ENCODE measurements around a stretch of chr4.

- PRO-cap: no peak
These were observed 5.7 kb upstream of the S100P start for GRCh38 chr4:6687802-6688633.

DNA sequence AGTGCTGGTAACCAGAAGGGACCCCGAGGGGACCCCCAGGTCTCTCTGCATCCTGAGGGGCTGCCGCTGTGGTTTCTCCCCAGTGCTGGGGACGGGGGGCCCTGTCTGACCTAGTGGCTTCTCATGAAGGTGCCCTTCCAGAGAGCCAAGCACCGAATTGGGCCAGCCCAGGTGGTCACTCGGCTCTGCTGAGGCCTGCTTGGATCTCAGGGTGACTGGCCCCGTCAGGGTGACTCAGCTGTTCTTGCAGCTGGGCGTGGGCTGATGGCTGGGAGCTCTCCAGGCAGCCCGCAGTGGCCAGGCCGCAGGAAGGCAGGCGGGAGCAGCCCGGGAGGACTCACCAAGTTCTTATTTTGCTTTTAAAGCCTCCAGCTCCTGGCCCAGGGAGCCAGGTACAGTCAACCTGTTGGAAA is 16.6 kb downstream of the BLOC1S4 start:
- PRO-cap: unidirectional peak, plus-strand start at position 293 of the sequence

- PRO-cap: no peak
These were observed 20.9 kb upstream of the KIAA0232 start for GRCh38 chr4:6761469-6762210.

- PRO-cap: no peak
These were observed 11.7 kb downstream of the KIAA0232 start for GRCh38 chr4:6793827-6794997.

DNA sequence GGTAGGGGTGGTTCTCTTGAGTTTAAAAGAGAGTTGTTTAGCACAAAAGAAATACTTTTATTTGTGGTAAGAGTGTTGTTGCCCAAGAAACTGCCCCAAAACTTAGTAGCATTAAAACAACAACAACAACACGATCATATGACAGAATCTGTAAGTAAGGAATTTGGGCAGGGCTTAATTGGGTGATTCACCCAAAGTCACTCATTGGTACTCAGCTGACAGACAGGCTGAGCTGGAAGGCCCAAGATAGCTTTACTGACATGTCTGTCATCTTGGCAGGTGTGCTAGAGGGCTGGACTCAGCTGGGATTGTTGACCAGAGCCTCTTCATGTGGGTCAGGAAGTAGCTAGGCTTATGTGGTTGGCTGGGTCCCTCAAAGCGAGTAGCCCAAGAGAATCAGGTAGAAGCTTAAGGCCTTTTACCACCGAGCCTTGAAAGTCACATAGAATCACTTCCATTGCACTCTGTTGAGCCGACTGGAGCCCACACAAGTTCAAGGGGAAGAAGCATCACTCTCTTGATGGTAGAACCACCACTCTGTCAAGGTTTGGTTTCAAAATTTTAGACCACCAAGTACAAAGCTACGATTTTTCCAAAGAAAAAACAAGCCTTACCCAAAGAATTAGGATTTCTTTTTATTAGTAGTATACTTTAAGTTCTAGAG is 52.4 kb downstream of the KIAA0232 start:
- PRO-cap: no peak

DNA sequence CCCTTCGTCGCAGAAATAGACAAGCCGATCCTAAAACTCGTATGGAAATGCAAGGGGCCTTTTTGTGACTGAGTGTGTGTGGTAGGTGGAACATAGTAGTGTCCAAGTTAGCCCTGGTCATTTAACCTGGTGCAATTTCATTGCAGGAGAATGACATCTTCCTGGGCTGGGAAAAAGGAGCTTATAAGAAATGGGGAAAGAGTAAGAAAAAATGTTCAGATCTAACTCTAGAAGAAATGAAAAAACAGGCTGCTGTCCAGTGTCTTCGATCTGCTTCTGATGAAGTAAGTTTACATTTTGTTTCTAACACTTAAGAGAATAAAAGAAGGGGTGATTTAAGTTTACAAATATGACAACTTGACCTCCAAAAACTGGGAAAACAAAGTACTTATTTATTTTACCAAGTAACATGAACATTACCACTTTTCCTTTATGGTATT is 59.4 kb downstream of the KIAA0232 start:
- PRO-cap: no peak

DNA sequence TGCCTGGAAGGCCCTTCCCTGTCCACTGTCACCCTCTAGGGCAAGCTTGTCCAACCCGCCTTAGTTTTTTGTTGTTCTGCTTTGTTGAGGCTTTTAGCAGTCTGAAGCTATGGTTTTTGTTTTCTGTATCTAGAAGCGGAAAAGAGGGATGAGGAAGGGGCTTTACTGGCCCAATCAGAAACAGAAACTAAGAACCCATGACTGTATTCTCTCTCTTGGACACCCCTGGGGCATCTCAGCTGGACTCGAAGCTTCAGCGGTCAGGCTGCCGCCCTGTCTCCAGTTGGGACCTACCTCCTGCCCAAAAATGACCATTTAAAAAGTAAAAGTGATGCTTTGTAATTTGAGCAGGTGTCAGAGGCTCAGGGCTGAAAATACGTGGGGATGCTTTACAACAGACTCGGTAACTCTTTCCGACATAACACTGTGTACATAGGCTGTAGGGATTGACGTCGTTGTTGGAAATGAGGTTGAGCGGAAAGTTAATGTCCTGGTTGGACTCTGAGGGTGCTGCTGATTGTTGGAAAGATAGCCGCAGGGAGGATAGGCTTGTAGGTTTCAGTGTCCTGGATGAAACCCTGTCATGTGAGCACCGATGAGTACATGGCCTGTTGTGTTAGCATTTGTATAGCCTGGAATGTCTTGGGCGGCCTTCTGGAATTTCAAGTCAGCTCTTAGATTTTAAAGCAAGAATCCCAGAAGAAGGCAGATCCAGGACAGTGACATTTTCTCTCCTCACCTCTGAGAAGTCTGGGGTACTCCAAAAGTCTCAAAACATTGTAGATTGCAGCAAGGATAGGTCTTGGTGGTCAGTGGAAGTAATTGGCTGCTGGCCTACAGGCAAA is 63.1 kb downstream of the TBC1D14 start:
- PRO-cap: no peak

DNA sequence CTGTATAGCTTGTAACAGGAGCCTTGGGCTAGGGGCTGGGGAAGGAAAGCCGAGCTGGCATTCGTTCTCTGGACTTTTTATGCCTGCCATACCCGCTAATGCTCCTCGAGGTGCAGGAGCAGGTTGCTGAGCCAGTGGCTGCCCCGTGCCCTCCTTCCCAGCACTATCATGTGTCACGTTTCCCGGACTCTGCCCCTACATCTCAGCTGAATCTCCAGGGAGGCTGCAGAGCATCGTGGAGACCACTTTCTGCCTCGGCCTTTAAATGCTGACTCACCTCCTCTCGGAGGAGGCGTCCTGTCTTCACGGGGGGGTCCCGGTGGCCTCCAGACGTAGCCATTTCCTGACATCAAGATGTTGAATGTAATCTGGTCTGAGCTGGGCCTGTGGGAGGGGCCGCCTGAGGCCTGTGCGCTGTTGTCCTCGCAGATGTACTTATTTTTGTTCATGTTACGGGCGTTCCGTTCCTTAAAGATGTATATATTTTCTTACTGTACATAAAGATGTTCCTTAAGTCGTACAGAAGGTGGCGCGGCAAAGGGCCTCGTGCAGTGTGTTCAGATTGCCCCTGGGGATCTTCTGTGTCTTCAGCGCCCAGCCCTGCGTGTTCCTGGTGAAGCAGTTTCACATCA is 10.8 kb downstream of the CCDC96 start:
- PRO-cap: no peak

GRCh38 chr4:7044338-7044968 is 1.3 kb downstream of the TADA2B start:
- PRO-cap: no peak

DNA sequence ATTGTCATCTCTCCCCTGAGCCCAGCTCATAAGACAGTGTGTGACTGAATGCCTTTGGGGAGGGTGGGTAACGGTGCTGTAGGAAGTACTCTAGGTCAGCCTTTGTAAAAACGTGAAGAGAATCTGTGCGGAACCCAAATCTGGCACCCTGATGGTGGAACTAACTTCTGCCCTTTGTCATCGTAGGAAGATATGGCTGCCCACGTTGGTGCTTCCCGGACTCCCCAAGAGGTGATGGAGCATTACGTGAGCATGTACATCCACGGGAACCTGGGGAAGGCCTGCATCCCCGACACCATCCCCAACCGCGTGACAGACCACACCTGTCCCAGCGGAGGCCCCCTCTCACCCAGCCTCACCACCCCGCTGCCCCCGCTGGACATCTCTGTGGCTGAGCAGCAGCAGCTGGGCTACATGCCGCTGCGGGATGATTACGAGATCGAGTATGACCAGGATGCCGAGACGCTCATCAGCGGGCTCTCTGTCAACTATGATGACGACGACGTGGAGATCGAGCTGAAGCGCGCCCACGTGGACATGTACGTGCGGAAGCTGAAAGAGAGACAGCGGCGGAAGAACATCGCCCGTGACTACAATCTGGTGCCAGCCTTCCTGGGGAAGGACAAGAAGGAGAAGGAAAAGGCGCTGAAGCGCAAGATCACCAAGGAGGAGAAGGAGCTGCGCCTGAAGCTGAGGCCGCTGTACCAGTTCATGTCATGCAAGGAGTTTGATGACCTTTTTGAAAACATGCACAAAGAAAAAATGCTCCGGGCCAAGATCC is 10.9 kb downstream of the TADA2B start:
- PRO-cap: no peak

GRCh38 chr4:7103646-7104166 is 35.8 kb upstream of the GRPEL1 start:
- PRO-cap: no peak

GRCh38 chr4:7547680-7548199 is 113.0 kb upstream of the PSAPL1 start:
- PRO-cap: no peak

DNA sequence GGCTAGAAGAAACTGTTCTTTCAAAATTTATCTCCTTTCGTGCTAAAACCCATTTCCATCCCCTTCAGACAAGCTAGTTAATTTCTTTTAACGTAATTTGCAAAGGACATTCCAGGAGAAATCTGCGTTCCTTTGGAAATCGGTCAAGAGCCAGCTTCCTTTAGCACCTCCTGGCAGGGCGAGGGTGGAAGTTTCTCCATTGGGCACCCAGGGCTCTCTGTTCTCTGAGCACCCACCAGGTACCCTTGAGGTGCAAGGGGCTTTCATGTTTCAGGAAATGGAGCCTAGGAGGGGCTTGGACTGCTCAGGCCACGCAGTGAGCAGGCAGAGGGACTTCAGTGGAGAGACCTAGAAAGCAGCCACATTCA is 161.8 kb upstream of the PSAPL1 start:
- PRO-cap: no peak

GRCh38 chr4:7635002-7635539 is 200.3 kb upstream of the PSAPL1 start:
- PRO-cap: no peak

DNA sequence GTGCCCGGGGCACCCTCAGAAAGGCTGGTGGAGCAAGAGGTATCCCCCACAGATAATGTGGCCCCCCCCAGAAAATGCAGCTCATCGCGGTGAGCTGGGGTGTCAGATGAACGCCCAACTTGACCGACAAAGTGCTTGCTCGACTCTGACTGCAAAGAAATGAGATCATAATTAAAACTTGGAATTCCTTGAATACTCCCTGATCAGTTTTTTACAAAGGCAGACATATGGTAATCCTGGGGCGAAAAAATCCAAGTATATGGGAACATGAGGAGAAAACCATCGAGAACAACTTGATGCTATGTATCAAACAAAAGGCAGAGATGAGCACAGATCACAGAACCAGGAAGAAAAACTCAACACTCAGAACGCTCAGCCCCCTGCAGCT is 127.4 kb downstream of the AFAP1 start:
- PRO-cap: no peak

- PRO-cap: no peak
These were observed 108.4 kb downstream of the AFAP1 start for GRCh38 chr4:7831212-7831744.

GRCh38 chr4:7916626-7917208 is 22.9 kb downstream of the AFAP1 start:
- PRO-cap: no peak

- PRO-cap: no peak
These were observed 28.8 kb upstream of the AFAP1 start for GRCh38 chr4:7968534-7968854.

DNA sequence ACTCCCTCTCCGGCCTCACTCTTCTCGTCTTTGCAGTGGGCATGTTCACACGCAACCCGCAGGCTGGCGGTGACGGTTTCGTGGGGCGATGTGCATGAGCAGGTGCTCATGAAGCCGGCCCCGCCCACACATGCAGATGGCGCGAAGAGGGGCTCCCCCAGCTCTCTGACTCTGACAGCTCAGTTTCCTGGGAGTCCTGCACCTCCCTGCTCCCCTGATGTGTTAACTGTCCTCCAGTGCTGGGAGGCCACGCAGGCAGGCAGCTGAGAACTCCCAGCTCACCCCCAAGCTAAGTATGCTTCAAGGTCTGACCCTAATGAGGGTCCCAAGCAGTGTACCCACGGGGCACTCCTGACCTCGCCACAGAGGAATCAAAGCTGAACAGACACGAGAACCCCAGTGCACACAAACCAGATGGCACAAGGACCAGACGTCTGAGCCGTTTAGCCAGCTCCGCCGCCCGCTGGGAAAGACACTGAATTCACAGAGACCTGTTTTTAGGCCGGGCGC is 13.8 kb upstream of the ABLIM2 start:
- PRO-cap: no peak

DNA sequence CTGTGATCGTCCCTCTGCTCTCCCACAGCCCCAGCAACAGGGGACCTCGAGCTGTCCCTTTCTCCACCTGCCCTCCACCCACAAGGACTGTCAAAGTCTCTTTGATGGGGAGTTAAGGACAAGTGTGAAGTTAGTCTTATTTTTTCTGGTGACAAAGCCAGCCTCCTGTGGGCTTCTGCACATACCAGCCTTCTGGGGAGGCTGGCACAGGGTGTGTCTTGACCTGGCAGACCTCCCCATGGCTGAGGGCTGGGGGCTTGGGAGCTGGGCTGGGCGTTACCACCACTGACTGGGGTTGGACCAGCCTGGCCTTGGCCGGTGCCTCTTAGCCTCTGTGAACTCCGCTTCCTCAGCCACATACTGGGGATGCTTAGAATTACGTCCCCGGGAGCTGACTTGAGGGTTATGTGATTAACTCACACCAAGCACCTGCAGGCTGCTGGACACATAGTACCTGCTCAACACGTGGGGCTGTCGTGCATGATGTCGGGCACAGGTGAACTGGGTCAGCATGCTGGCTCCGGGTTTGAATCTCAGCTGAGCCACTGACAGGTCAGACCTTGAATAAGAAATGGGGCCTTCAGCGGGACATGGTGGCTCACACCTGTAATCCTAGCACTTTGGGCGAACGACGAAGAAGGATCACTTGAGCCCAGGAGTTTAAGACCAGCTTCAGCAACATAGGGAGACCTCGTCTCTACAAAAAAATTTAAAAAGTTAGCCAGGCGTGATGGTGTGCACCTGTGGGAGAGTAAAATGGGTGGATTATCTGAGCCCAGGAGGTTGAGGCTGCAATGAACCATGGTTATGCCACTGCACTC is 14.2 kb downstream of the SH3TC1 start:
- PRO-cap: no peak